ENCODE measurements around the gene IL18R1.

GRCh38 chr2:102114884-102115216, 27.7 kb upstream of the IL1R1 start:
- RRBS, result no CpG with 5 or more reads among the region's 2 CpGs

DNA sequence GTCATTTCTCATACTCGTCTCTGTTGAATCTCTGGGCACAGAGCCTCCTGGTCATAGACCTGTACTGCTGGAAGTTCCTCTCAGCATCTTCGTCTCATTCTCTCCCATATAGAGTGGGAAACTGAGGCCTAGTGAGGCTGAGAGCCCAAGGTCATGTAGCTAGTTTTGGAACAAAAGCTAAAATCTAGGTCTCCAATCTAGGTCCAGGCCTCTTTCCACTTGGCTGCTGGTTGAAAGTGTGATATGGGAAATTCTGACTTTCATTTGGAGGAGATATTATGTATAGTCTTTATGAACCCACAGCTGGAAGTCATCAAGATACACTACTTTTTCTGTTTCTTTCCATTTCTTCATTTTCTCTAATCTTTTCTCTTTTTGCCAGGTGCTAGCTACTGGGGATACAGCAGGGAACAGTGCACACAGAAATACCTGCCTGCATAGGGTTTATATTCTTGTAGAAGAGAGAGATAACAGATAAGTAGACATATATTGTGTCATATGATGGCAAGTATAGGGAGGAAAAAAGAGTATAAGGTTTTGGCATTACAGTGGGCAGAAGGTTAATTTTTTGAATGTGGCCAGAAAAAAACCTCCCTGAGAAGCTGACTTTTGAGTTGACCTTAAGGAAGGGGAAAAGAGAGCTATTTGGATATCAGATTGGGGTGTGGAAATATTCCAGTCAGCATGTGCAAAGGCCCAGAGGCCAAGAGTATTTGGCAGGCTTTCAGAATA, 15.5 kb downstream of the IL1R1 start:
- RRBS, result no CpG with 5 or more reads among the region's 2 CpGs

- RRBS, result 2% methylated on average over 6 of the region's 69 CpGs
Measured at GRCh38 chr2:102187290-102188318, 781 bp downstream of the IL1RL2 start.

GRCh38 chr2:102355383-102356615, at the start of gene IL18R1:
Gene IL18R1, plus strand, starts transcription at chr2:102355796.
- RRBS, result 2% methylated on average over 22 of the region's 75 CpGs

GRCh38 chr2:102367272-102367737, 11.7 kb downstream of the IL18R1 start:
- RRBS, result no CpG with 5 or more reads among the region's 4 CpGs

GRCh38 chr2:102690114-102690674, 46.5 kb downstream of the MFSD9 start:
- RRBS, result no CpG with 5 or more reads among the region's 8 CpGs

DNA sequence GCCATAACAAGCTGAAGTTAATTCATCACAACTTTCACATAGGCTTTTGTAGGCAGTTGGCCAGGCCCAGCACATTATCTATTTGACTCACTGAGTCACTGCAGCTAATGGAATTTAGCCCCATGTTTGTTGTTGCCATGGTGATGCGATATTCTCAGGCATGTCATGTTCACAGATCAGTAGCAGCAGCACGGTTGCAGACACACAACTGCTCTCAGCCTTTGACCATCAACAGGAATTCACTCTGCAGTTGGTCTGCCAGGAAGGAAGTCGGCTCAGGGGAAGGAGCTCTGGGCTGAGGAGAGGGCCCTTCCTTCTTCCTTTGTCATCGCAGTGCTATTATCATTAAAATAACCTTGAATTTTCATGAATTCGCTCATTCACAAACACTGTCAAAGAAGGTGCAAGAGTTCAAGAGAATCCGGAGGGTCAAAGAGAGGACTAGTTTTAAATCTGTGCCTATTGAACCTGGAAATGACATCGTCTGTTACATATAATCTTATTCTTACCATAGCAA, 639.9 kb downstream of the TMEM182 start:
- RRBS, result no CpG with 5 or more reads among the region's 7 CpGs

DNA sequence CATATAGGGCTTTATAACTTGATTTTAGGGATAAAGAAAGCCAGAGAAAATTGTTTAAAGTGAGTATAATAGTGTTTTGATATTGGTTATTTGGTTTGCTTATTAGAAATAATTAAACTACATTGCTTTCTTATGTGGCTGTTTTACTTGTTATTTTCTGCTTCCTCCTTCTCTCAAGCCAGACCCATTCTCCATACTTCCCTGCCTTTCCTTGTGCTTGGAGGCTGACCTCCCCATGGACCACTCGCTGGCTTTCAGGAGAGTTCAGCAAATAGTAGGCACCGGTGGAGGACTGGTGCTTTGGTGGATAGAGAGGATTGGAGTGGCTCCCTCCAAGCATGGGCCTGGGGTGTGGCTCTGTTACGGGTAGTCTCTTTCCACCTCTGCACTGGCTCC, 979.3 kb downstream of the TMEM182 start:
- RRBS, result no CpG with 5 or more reads among the region's 3 CpGs

DNA sequence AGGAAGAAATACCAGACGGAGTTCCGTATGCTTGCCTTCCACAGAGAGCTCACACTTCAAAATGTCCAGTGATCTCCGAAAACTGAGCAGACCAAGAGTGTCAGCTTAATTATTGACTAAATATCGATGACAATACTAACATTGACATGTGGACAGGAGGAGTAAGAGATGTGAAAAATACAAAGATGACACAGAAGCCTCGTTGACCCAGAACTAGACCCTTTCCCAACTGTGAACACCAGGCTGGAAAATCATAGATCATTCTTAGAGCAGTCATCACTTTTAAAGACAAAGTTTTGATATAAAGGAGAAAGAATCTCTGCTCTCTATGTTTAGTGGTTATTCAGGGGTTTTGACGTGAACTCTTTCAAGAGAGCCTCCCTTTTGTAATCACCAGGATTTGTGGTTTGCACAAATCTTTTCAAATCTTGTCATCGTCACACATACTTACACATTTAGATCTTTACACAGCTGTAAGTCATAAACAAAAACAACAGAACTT, 439.9 kb upstream of the POU3F3 start:
- RRBS, result no CpG with 5 or more reads among the region's 7 CpGs

- RRBS, result 40% methylated on average over 1 of the region's 23 CpGs
Measured at GRCh38 chr2:104657986-104658782, 195.7 kb upstream of the POU3F3 start.

DNA sequence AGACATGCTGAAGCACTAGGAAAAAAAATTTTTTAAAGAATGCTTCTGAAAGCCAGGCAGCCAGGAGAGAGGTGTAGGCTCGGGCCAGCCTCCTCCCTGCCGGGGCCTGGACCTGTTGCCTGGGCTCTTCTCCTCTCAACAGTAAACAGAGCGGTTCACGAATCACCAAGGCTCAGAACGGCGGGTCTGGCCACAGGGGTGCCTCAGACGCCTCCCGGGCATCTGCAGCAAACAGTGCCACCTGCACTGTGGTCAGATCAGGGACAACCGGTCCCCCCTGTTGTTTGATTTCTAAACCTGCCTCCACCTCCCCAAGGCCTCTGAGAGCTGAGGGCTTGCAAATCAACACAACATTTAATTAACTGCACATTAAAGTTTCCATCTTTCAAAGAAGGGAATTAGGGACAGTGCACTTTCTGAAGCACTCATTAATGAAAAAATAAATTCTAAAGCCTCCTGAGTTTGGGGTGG, 95.5 kb upstream of the POU3F3 start:
- RRBS, result 15% methylated on average over 2 of the region's 9 CpGs

- RRBS, result no CpG with 5 or more reads among the region's 16 CpGs
Measured at GRCh38 chr2:105266782-105267600, 25.4 kb downstream of the GPR45 start.

GRCh38 chr2:105269381-105269994, 27.9 kb downstream of the GPR45 start:
- RRBS, result no CpG with 5 or more reads among the region's 21 CpGs

DNA sequence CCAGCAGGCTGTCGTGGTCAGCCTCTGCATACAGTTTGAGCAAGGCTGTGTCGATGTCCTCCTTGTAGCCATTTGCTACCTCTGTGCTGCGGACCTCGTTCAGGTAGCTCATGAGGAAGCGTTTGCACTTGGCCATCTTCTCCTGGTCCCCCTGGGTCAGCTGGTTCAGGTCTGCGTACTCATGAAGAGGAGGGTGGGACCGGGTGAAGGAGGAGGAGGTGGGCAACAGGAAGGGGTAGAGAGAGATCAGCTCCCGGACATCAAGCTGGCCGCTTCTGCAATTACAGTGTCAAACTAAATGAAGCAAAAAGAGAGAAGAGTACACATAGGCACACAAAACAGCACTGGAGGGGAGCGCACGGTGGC, 38.9 kb downstream of the GPR45 start:
- RRBS, result 100% methylated on average over 1 of the region's 11 CpGs

- RRBS, result no CpG with 5 or more reads among the region's 8 CpGs
Measured at GRCh38 chr2:105393243-105393710, 5.6 kb downstream of the FHL2 start.

- RRBS, result no CpG with 5 or more reads among the region's 8 CpGs
Measured at GRCh38 chr2:105426950-105427919, 28.4 kb upstream of the FHL2 start.

GRCh38 chr2:105755842-105756317, 11.2 kb downstream of the NCK2 start:
- RRBS, result no CpG with 5 or more reads among the region's 4 CpGs

DNA sequence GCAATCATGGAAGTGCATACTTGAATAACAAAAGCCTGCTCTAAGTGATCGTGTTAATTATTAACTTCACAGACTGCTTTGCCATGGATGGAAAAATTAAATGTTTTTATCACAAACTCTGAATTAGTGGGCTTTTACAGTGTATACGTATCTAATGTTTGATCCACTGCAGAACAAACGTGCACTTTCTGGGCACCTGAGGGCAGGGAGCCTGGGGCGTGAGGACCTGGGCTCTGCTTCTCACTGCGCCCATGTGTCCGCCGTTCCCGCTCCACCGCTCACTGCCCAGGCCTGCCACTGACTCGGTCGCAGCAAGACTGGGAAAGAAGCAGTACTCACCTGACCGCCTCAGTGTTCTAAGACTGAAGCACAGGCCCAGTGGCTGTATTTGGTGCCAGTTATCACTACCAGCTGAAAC, 48.0 kb downstream of the ECRG4 start:
- RRBS, result no CpG with 5 or more reads among the region's 12 CpGs

DNA sequence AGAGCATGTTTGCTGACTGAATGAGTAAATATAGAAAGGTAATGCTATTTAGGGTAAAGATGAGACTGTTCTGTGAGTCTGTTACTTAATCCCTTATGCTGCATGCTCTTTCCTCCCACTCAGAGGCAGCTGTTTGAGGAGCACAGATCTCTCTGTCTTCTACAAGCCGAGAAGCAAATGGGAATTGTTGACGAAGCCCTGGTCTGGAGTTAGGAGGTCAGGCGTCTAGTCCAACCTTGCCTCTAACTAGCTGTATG, 130.1 kb downstream of the RGPD3 start:
- RRBS, result no CpG with 5 or more reads among the region's 3 CpGs

- RRBS, result no CpG with 5 or more reads among the region's 5 CpGs
Measured at GRCh38 chr2:106340526-106340900, 127.7 kb downstream of the RGPD3 start.